ENCODE measurements around the gene SHROOM1.

DNA sequence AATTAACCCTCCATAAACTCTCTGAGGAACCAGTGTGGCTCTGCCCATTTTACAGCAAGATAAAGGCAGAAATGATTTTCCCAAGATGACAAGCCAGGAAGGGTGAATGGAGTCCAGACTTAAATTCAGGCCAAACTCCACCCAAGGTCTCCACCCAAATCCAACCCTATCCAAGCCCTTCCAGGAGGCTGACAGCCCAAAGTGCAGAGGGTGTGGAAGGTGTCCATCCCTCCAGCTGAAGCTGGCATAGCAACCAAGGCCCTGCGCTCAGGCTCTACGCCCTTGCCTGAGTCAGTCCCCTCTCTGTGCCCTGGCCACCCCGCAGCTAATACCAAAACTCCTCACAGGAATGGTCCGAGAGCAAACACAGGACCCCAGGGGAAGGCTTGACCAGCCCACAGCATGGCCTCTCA is 2.2 kb downstream of the SEPTIN8 start:
CAGE:
- cytosol, long polyA minus RNA, result no peak
- cytosol, long polyA plus RNA, result no peak
- long polyA plus RNA, result no peak
- nucleus, long polyA minus RNA, result no peak
- nucleus, long polyA plus RNA, result no peak

CAGE:
- cytosol, long polyA minus RNA, result no peak
- cytosol, long polyA plus RNA, result no peak
- long polyA plus RNA, result no peak
- nucleus, long polyA minus RNA, result no peak
- nucleus, long polyA plus RNA, result no peak
Measured at GRCh38 chr5:132830476-132831170, at the start of gene SHROOM1. Gene SHROOM1, minus strand, starts transcription at chr5:132830647.

CAGE:
- cytosol, long polyA minus RNA, result no peak
- cytosol, long polyA plus RNA, result no peak
- long polyA plus RNA, result no peak
- nucleus, long polyA minus RNA, result no peak
- nucleus, long polyA plus RNA, result no peak
Measured at GRCh38 chr5:132831458-132831895, 1.0 kb upstream of the SHROOM1 start.

CAGE:
- cytosol, long polyA minus RNA, result no peak
- cytosol, long polyA plus RNA, result no peak
- long polyA plus RNA, result no peak
- nucleus, long polyA minus RNA, result no peak
- nucleus, long polyA plus RNA, result no peak
Measured at GRCh38 chr5:132841530-132842009, 11.1 kb upstream of the SHROOM1 start.

GRCh38 chr5:132867274-132868051 is 1.0 kb downstream of the UQCRQ start:
CAGE:
- cytosol, long polyA minus RNA, result no peak
- cytosol, long polyA plus RNA, result no peak
- long polyA plus RNA, result no peak
- nucleus, long polyA minus RNA, result no peak
- nucleus, long polyA plus RNA, result no peak

CAGE:
- cytosol, long polyA minus RNA, result no peak
- cytosol, long polyA plus RNA, result no peak
- long polyA plus RNA, result no peak
- nucleus, long polyA minus RNA, result no peak
- nucleus, long polyA plus RNA, result no peak
Measured at GRCh38 chr5:133052535-133053347, 928 bp downstream of the HSPA4 start.

DNA sequence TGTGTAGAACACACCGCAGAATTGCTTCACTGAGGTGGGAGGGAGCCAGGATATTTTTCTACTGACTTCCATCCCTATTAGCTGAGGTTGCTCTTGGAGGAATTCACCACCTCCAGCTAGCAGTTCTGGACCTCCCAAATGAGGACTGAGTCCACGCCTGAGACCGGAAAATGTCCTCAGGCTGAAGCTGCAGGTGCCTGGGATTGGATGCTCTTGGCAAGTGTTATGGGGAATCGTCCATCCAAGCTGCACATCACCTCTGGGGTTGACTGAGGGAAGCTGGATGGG is 270.7 kb downstream of the HSPA4 start:
CAGE:
- cytosol, long polyA minus RNA, result no peak
- cytosol, long polyA plus RNA, result no peak
- long polyA plus RNA, result no peak
- nucleus, long polyA minus RNA, result no peak
- nucleus, long polyA plus RNA, result no peak

DNA sequence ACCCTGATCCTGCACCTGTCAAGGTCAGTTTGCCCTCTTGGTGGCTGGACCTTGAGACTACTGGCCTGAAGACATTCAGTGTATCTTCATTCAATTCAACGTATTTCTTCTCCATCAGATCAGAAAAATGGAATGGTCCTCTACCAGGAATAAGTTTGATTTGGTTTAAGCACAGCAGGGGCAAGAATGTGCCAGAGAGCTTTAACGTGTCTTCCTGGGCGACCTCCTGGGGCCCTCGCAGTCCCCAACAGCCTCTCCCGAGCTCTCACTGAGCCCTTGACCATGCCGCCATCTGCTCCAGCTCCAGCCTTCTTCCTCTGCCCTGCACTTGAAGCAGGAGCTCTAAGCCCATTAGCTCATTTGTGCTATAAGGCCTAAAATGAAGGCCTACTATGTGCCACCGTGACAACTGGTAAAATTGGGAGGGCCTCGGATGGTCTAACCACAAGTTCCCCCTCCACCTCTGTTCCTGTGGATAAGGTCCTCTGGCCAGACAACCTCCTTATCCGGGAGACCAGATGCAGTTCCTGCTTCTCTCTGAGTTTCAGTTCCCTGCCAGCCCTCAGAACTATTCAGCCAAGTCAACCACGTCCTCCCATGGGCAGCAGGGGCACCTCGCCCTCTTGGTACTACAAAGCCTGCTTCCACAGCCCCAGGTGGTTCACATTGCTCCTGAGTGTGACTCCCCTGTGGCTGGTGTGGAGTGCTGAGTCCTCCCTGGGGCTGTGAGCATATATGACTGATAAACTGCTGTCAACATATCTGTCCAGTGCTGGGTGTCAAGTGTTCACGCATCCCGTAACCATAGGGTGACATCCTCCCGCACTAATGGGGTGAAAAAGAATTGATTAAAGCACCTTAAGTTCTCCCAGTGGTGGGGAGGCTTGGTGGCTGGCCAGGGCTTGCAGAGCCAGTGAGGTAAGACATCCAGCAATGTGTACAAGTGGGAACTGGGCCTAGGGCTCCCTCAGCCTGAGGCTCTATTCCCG is 35.8 kb downstream of the C5orf15 start:
CAGE:
- cytosol, long polyA minus RNA, result no peak
- cytosol, long polyA plus RNA, result no peak
- long polyA plus RNA, result no peak
- nucleus, long polyA minus RNA, result no peak
- nucleus, long polyA plus RNA, result no peak

DNA sequence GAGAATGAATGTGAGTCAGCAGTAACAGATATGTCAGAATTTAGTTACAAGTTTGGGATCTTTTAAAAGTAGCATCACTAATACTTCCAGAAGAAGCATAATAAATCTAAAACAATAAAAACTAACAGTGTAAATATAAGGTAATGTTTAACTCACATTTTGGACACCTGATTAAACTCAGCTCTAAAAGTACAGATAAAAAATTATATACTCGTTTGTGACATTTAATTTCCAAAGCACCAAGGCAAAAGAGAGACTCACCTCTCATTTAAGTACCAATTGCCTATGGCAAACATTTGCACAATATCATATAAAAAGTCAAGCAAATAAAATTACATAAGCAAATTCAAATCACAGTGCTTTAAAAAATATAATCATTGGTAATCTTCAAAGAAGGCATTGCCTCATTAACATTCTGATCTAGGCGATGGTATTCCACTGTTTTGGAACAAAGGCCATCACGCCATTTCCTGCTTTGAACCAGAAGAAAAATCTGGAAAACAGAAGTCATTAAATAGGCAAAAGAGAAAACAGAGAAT is 11.9 kb downstream of the C5orf15 start:
CAGE:
- cytosol, long polyA minus RNA, result start-site peak on the minus strand centred at position 61 of the sequence, 8 bp wide, 12 reads; start-site peak on the minus strand centred at position 186 of the sequence, 65 bp wide, 25 reads
- cytosol, long polyA plus RNA, result no peak
- long polyA plus RNA, result no peak
- nucleus, long polyA minus RNA, result no peak
- nucleus, long polyA plus RNA, result no peak

DNA sequence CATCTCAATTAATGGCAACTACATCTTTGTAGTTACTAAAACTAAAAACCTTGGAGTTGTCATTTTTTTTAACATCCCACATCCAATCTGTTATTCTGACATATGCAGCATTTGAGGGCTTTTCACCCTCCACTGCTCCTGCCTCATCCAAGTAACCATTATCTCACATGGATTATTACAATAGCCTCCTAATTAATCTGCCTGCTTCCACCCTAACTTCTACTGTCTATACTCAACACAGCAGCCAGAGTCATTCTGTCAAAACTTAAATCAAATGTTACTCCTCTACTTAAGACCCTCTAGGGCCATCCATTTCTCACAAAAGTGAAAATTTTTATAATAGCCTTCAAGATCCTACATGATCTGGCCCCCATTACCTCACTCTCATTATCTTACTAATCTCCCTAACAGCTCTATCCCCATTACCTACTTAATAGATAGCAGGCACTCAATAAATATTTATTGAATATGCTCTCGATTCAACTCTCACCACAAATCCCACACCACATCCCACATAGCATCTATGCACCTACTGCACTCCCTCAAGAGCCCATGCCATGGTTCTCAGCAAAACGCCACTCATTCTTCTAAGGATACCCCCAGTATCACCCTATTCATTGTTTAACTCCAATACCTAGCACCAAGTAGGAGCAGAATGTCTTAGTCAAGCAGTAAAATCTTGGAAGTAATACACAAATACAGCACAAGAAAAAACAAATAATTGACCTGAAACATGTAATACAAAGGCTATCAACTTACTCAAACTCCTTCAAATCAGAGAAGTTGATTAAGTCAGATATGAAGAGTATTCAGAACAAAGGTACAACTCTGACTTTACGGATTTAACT is 3.5 kb downstream of the C5orf15 start:
CAGE:
- cytosol, long polyA minus RNA, result no peak
- cytosol, long polyA plus RNA, result no peak
- long polyA plus RNA, result no peak
- nucleus, long polyA minus RNA, result no peak
- nucleus, long polyA plus RNA, result no peak

GRCh38 chr5:133969648-133970839 is 1.6 kb upstream of the C5orf15 start:
CAGE:
- cytosol, long polyA minus RNA, result no peak
- cytosol, long polyA plus RNA, result no peak
- long polyA plus RNA, result no peak
- nucleus, long polyA minus RNA, result no peak
- nucleus, long polyA plus RNA, result no peak

DNA sequence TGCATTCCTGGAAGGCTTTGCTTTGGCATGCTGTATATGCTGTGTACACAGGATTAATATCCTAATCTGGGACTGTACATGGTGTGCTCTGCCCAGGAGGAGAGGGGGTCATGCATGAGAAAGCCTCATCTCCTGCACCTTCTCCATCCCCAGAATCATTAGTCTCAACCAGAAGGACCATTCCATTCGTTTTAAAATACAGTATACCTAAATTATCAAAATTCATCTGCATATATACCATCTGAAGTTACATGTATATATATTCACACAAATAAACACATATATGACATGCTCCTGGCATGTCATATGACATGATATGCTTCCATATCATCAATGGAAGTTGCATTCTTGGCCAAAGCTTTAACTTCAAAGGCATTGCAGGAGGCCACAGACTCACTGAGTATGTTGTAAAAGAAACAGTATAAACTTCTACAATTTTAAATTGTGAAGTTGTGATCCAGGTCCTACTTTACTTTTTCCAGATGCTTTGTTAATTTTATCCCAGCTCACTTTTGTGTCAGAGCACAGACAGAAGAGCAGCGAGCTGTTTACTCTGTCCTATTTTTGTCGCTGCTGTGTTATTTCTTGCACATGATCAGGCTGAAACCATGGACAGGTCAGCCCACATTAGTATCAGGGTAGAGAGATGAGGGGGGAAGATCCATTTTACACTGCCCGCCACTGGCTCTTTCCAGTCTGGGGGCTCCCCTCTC is 10.8 kb downstream of the VDAC1 start:
CAGE:
- cytosol, long polyA minus RNA, result no peak
- cytosol, long polyA plus RNA, result no peak
- long polyA plus RNA, result no peak
- nucleus, long polyA minus RNA, result no peak
- nucleus, long polyA plus RNA, result no peak

GRCh38 chr5:134079571-134080161 is 34.8 kb upstream of the TCF7 start:
CAGE:
- cytosol, long polyA minus RNA, result no peak
- cytosol, long polyA plus RNA, result no peak
- long polyA plus RNA, result no peak
- nucleus, long polyA minus RNA, result no peak
- nucleus, long polyA plus RNA, result no peak

GRCh38 chr5:134111565-134112815 is 2.5 kb upstream of the TCF7 start:
CAGE:
- cytosol, long polyA minus RNA, result no peak
- cytosol, long polyA plus RNA, result no peak
- long polyA plus RNA, result no peak
- nucleus, long polyA minus RNA, result no peak
- nucleus, long polyA plus RNA, result no peak

CAGE:
- cytosol, long polyA minus RNA, result no peak
- cytosol, long polyA plus RNA, result no peak
- long polyA plus RNA, result no peak
- nucleus, long polyA minus RNA, result no peak
- nucleus, long polyA plus RNA, result no peak
Measured at GRCh38 chr5:134138779-134139519, 24.5 kb downstream of the TCF7 start.

GRCh38 chr5:134139678-134140027 is 25.2 kb downstream of the TCF7 start:
CAGE:
- cytosol, long polyA minus RNA, result no peak
- cytosol, long polyA plus RNA, result no peak
- long polyA plus RNA, result no peak
- nucleus, long polyA minus RNA, result no peak
- nucleus, long polyA plus RNA, result no peak

DNA sequence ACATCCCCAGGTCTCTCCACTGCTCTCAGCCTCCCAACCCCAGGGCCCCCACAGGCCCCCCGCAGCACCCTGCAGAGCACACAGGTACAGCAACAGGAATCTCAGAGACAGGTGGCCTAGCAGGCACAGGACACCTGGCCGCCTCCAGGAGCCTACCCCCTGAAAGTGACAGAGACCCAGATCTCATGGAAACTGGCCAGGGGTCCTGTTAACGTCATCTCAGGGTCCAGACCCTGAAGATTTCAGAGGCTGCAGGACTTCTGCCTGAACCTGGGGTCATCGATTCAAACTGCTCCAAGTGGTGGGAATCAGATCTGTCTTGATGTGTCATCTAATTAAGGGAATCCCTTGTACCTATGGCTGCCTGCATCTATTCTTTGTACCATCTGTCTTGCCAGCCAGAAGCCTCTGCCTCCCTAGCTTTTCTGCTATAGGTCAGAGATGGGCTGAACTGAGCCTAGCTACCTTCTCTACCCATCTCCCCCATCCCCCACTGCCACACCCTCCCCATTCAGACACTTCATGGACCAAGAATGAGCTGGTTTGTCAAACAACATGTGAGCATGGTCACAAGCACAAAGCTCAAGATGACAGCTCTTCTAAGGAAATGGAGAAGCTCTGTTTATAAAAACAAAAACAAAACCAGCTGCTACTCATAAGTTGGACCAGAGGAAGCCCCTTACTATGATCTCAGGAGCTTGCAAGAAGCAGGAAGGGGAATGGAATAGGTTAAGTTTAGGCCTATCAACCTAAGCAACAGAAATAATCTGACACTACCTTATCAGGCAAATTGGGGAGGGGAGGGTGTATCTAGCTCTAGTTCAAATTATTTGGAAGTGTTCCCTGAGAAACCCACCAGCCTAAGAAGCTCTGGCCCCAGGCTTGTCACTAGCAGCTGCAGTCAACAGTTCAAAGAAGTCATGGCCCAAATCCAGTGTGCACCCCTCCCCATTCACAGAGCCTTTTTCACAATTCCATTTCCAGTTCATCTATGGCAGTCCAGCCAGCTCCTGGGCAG is 30.0 kb downstream of the SKP1 start:
CAGE:
- cytosol, long polyA minus RNA, result no peak
- cytosol, long polyA plus RNA, result no peak
- long polyA plus RNA, result no peak
- nucleus, long polyA minus RNA, result no peak
- nucleus, long polyA plus RNA, result no peak

CAGE:
- cytosol, long polyA minus RNA, result no peak
- cytosol, long polyA plus RNA, result no peak
- long polyA plus RNA, result no peak
- nucleus, long polyA minus RNA, result no peak
- nucleus, long polyA plus RNA, result no peak
Measured at GRCh38 chr5:134193688-134193907, 16.8 kb upstream of the SKP1 start.

DNA sequence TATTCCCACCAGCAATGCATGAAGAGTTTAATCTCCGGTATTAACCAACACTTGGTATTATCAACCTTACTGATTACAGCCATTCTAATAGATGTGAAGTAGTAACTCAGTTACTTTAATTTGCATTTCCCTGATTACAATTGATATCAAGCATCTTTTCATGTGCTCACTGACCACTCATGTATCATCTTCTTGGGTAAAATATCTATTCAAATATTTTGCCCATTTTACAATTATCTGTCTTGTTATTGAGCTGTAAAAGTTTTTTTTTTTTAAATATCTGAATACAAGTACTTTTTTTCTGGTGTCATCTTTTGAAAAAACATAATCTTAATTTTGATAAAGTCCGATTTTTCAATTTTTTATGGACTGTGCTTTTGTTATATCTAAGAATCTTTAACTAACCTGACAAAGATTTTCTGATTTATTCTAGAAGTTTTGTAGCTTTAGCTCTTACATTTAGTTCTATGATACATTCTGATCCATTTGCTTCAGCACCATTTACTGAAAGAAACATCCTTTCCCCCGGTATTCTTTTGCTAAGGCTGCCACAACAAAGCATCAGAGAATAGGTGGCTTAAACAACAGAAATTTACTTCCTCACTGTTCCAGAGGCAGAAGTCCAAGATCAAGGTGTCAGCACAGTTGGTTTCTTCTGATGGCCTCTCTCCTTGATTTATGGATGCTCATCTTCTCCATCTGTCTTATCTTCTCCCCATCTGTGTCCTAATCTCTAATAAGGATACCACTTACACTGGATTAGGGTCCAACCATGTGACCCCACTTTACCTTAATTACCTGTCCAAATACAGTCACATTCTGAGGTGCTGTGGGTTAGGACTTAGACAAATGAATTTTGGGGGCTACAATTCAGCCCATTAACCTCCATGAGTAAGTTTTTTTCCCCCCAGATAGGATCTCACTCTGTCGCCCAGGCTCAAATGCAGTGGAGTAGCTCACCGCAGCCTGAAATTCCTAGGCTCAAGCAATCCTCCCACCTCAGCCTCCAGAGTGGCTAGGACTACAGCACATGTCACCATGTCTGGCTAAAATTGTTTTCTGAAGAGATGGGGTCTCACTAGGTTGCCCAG is 22.7 kb downstream of the PPP2CA start:
CAGE:
- cytosol, long polyA minus RNA, result no peak
- cytosol, long polyA plus RNA, result no peak
- long polyA plus RNA, result no peak
- nucleus, long polyA minus RNA, result no peak
- nucleus, long polyA plus RNA, result no peak

GRCh38 chr5:134223889-134224408 is 1.9 kb downstream of the PPP2CA start:
CAGE:
- cytosol, long polyA minus RNA, result no peak
- cytosol, long polyA plus RNA, result no peak
- long polyA plus RNA, result no peak
- nucleus, long polyA minus RNA, result no peak
- nucleus, long polyA plus RNA, result no peak